Metanephros (tissue), 2 donors: ENCODE measurements around a stretch of chr17.

- RAMPAGE, long total RNA: no peak
Observed at GRCh38 chr17:14304823-14305610, 4.1 kb downstream of the HS3ST3B1 start.

DNA sequence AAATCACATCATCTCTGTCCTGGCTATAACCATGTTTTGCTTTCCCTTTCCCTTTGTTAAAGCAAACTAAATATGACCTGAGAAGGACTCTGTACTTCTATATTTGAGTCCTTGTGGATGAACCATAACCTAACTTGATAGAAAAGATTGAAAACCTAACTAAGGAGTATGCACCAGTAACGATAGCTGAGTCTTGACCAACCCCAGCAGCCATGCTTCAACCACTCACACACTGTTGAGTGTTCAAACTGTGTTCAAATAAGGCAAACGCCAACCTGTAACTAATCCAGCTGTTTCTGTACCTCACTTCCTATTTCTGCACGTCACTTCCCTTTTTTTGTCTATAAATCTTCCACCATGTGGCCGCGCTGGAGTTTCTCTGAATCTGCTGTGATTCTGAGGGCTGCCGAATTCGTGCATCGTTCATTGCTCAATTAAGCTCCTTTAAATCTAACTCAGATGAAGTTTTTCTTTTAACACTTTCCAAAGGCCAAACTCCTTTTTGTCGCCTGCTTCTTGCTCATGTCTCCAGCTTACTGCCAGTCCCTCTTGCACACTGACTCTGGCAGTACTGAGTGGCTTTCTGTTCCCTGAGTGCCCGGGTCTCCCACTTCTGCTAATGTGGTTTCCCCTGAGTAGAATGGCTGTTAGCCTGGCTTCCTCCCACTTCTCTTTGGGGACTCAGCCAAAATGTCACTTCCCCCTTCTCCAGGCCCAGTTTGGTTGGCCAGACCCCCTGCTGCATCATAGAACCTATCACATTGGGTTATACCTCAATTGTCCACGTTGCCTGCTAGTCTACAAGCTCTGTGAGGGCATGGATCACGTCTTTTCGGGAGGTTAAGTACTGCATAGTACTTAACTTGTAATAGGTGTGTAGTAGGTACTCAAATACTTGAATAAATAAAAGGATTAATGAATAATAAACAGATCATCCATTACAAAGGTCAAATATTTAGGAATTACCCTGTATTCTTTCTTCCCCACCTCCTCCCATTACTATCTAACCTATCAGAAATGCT, 304.2 kb downstream of the HS3ST3B1 start:
- RAMPAGE, long total RNA: no peak

DNA sequence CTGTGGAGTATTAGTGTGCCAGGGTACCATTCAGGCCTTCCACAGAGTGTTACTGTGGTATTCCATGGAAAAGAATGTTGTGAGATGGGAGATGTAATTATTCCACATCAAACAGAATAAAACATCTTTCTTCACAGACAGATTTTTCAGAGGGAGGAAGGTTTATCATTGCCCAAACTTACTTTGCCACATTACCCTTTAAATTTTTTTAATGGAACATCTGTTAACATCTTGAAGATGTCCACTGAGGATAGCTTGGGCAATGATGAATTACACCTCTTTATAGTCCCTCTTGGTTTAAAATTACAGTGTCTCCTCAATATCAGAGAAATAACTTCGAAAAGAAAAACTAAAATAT, 222.4 kb downstream of the PMP22 start:
- RAMPAGE, long total RNA: no peak

- RAMPAGE, long total RNA: no peak
Observed at GRCh38 chr17:15399035-15399772, 57.8 kb upstream of the TEKT3 start.

GRCh38 chr17:15430807-15431663, 36.4 kb downstream of the CDRT4 start:
- RAMPAGE, long total RNA: no peak

DNA sequence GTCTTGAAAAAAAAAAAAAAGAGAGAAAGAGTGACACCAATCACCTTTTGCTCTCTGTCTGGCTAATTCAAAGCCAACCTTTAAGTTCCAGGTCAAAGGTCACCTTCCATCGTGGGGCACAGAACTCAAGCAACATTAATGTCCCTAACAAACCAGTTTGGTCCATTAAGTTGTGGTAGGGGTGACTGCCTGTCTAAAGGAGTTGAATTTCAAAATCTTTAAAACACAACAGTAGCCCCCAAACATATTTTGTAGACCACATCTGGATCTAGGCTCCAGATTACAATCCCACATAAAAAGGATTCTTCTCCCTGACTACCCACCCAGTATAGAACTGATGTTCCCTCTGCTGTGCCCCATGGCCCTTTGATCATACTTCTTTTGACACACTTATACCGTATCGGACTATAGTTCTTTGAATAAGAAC, 6.3 kb upstream of the CDRT4 start:
- RAMPAGE, long total RNA: no peak

- RAMPAGE, long total RNA: no peak
Observed at GRCh38 chr17:15475313-15476242, 8.2 kb upstream of the CDRT4 start.

DNA sequence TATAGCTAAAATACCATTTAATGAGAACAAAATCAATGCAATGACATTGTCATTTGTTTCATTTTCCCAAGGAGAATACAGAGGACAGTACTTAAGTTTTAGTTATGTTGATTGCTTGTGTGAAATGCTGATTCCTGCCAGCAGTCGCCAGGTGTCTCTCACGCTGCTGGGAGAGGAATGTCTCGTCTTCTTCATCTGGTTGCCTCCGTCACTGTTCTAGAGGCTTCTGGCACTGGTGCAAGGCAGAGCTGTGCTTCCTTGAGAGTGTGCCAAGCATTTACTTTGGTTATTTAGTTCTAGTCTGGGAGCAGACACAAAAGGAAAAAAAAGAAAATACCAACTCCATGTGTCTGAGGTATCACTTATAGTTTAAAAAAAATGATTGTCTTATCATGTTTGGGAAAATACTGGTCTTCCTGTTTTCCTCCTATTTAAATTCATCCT, 10.6 kb upstream of the TVP23C start:
- RAMPAGE, long total RNA: no peak

DNA sequence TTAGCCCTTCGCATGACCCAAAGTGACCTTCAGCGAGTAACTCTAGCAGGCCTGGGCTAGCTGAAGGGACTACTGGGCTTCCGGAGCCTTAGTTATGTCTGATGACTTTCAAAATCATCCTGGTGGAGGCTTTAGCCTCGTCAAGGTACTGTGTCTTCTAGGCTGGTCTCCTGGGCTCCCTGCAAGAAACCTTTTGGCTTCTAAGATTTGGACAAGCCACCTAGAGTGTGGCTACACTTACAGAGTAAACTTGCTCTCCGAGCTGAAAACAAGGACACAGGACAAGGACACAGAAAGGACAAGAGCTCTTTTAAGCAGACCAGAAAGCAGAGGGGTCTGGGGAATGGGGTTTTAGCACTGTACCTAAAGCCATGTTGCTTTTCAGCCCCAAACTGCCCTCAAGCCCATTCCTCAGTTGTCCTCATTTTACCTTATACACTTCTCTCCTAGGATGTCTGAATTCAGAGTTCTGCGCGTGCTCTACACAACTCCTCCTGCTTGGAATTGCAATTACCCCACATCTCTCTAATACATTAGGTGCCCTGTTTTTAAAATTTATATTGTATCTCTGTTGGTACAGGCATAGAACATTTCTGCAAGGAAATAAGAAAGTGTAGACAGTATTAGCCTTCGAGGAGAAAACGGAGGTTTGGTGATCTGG, 29.2 kb upstream of the FBXW10B start:
- RAMPAGE, long total RNA: no peak

DNA sequence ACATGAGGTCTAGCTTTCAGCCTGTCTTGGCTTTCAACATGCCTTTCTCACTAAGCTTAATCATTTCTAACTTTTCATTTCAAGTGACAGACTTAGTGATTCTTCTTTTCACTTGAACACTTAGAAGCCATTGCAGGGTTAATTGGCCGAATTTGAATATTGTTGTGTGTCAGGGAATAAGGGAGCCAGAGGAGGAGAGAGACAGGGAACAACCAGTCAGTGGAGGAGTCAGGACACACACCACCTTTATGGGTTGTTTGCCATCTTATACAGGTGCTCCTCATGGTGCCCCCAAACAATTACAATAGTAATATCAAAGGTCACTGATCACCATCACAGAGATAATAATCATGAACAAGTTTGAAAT, 37.3 kb downstream of the TTC19 start:
- RAMPAGE, long total RNA: no peak

DNA sequence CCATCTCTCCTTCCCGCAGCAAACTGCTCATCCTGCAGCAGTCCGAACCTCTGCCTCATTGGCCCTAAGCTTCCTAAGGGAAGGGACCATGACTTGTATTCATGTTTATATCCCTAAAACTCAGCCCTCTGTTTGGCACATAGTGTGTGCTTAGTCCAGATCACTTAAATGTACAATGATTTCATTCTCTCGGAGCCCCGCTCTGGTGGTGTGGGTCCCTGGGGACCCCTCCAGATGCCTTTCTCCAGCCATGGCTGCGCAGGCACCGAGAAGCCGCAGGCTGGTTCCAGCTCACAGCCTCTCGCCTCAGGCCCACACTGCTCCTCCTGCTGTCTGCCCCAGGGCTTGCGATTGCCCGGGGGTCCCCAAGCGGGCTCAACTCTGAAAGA, 66.4 kb downstream of the CENPV start:
- RAMPAGE, long total RNA: no peak

DNA sequence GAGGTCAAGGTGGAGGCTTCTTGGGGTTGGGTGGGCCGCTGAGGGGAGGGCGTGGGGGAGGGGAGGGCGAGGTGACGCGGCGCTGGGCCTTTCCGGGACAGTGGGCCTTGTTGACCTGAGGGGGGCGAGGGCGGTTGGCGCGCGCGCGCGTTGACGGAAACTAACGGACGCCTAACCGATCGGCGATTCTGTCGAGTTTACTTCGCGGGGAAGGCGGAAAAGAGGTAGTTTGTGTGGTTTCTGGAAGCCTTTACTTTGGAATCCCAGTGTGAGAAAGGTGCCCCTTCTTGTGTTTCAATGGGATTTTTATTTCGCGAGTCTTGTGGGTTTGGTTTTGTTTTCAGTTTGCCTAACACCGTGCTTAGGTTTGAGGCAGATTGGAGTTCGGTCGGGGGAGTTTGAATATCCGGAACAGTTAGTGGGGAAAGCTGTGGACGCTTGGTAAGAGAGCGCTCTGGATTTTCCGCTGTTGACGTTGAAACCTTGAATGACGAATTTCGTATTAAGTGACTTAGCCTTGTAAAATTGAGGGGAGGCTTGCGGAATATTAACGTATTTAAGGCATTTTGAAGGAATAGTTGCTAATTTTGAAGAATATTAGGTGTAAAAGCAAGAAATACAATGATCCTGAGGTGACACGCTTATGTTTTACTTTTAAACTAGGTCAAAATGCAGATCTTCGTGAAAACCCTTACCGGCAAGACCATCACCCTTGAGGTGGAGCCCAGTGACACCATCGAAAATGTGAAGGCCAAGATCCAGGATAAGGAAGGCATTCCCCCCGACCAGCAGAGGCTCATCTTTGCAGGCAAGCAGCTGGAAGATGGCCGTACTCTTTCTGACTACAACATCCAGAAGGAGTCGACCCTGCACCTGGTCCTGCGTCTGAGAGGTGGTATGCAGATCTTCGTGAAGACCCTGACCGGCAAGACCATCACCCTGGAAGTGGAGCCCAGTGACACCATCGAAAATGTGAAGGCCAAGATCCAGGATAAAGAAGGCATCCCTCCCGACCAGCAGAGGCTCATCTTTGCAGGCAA, 668 bp downstream of the UBB start:
- RAMPAGE, long total RNA: no peak

DNA sequence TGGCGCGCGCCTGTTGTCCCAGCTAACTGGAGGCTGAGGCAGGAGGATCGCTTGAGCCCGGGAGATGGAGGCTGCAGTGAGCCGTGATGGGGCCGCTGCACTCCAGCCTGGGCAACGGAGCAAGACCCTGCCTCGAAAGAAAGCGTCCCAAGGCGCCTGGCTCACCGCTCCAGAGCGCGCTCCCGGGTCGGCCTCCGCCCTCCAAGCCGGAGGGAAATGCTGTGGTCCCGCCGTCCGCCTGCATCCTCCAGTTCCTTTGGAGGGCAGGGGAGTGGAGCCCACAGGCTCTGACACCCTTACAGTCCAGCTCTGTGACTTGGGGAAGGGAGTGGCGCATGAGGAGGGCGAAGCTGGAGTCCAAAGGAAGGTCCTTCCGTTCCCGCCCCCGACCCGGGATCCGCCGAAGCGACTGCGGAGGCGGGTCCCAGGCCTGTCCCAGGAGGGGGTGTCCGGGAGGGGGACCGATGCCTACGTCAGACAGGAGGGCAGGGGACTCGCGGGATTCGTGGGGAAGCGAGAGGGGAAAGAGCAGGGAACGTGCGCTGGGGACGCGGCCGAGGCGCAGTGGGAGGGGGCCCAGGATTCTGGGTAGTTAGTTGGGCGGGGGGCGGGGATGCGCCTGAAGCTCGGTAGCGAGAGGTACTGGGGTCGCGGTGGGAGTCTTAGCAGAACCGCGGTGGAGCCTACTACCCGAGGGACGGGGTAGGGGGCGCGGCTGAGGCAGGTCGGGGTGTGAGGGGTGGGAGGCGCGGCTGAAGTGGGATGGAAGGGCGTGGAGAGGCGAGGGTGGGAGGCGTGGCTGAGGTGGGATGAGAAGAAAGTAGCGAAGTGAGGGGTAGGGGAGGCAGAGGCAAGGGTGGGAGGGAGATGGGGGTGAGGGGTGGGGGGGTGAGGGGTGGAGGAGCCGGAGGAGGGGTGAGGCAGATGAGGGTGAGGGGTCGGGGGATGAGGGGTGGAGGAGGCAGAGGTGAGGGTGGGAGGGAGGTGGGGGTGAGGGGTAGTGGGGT, 8.2 kb upstream of the TRPV2 start:
- RAMPAGE, long total RNA: no peak

DNA sequence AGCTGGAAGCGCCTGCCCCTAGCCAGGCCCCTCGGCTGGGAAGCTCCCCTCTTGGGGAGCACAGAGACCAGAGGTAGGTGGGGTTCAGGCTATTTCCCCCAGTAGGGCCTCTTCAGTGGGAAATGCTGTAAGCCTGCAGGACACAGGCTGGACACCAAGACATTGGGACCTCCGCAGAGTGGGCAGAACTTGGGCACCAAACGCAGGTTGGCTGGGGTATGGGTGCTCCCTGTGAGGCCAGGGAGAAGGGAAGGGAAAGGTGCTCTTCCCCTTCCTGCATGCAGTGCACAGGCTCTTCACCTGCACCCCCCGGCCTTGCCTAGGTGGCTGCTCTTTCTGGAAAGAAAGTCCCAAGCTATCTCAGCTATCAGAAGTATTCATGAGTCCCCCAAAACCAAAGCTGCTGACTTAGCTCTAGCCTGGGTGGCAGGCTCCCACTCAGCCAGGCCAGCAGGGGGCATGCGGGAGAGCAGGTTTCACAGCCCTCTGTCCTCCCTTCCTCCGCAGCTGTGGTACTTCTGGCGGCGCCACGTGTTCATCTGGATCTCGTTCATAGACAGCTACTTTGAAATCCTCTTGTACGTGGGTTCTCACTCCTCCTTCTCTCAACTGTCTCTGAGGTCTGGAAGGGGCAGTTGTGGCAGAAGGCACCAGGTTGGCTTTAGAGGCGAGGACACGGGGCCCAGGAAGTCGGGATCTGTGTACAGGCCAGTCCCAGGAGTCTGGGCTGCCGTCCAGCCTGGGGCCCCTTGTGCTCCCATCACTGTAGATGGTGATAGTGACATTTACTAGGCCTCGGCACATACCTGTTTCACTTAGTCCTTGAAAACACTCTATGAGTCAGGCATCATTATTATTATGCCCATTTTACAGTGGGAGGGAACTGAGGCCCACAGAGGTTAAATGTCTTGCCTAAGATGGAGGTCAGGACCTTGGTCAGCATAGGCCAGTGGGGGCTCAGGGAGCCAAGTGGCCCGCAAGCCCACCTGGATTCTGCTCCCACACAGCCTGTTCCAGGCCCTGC, 12.8 kb downstream of the TRPV2 start:
- RAMPAGE, long total RNA: no peak

- RAMPAGE, long total RNA: no peak
Observed at GRCh38 chr17:16438559-16438882, 23.1 kb downstream of the TRPV2 start.

DNA sequence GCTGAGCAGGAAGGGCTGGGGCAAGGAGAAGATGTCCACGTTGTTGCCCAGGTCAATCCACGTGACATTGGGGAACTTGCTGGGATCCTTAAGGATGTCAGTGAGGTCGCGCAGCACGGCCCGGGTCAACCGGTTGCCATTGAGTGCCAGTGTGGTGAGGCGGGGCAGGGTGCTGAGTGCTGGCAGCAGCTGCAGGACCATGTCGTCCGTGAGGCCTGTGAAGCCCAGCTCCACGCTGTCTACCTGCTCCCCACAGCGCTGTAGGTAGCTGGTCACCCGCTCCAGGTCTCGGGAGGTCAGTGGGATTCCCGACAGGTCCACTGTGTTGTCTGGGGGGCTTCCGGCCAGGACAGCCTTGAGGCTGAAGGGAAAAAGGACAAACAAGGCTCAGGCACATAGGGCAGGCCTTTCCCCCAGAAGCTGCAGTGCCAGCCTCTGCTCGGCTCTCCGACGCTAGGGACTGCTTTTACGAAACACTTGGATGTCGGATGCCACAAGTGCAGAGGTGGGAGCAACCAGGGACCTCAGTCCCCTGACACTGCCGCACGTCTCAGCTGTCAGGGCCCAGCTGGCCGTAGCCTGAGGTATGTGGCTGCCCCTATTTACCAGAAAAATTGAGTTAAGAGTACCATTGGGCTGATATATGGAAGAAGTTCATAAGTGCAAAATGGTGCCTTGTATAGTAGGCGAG, 28.5 kb downstream of the TRPV2 start:
- RAMPAGE, long total RNA: no peak

DNA sequence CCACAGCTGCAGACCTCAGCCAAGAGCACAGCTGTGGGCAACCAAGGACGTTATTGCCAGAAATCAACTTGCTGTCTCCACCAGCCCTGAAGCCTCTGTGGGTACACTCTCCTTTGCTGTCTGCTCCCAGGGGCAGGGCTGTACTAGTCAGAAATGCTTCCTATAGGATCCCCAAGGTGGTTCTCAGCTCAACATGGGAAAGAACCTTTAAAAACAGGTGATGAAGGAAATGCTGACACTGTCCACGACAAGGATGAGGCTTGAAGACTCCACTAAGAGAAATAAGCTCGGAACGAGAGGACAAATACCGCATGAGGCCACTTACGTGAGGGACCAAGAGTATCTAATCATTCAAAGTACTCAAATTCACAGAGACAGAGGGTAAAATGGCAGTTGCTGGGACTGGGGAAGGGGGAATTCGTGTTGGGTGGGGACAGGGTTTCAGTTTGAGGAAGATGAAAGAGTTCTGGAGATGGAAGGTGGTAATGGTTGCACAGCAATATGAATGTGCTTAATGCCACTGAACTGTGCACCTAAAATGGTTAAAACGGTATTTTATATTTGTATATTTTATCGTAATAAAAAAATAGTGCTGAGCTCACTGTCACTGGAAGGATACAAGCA, 20.4 kb downstream of the LRRC75A start:
- RAMPAGE, long total RNA: no peak

- RAMPAGE, long total RNA: no peak
Observed at GRCh38 chr17:16521143-16521446, 29.1 kb upstream of the LRRC75A start.

DNA sequence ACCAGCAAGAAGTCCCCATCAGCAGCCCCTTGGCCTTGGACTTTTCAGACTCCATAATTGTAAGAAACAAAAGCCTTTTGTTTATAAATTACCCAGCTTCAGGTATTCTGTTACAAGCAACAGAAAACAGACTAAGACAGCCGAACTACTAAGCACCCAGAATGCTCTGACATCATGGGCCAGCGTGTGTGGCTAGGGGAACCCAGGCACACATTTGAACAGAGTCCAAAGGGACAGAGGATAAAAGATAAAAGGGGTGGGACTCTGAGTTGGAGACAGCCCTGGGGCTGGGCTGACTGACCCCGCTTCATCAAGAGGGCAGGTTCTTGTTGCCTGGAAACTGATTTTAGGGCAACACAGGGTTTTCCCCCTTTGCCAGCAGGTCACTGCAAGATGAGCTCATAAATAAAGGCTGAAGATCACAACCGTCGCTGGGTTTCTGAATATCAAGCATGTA, 30.5 kb upstream of the ZNF287 start:
- RAMPAGE, long total RNA: no peak

DNA sequence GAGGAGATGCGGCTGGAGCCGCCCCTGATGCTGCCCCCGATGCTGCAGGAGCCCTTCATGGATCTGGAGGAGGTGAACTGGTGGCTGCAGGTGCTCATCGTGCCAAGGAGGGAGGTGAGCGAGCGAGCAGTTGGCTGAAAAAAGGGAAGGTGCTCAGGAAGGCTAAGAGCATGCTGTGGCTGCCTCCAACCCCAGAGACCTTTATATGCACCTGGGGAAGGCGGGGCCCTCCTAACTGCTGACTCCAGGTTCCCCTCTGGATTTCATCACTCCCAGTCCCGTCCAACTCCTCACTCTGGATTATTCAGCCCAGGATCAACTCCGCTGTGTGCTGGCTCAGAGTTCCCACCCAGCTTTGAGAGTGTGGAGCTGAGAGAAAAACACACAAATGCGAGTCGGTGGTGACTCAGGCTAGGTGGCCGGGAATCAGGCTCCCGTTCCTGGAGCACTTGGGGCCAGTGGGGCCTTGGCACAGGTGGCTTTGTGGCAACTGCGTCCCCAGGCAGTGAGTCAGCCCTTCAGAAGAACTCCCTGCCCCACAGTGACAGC, 139.2 kb downstream of the TNFRSF13B start:
- RAMPAGE, long total RNA: no peak